ENCODE measurements around a stretch of chr11.

DNA sequence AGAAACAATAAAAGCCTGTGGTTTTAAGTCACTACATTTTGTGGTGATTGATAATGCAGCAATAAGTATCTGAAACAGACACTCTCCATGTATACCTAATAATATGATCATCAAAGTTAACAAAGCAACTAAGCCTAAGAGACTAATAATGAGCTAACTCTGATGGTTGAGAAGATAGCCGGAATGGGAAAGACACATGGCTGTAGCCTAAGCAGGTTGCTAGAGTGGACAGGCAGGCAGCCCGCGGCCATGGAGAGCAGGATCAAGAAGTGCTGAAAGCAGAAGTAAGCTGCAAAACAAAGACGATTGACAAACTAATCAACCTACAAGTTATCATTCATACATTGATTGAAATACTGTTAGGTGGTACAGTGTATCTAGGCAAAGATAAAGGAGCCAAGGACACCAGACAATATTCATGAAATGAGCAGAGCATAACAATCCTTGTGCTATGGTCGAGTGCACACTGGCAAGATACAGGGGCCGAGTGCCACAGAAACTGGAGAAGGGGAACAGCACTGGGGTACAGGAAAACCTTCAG, 29.3 kb downstream of the SLN start:
- PRO-cap, 3 experiments: no peak in any of the 3 experiments
- RAMPAGE, long total RNA: no peak

GRCh38 chr11:108222220-108222503, 276 bp downstream of the NPAT start:
- PRO-cap, 3 experiments: no peak in any of the 3 experiments
- RAMPAGE, long total RNA: no peak

- PRO-cap, 3 experiments: no peak in any of the 3 experiments
- RAMPAGE, long total RNA: no peak
Observed at GRCh38 chr11:108806186-108807124, 141.6 kb downstream of the DDX10 start.

- PRO-cap, 3 experiments: no peak in any of the 3 experiments
- RAMPAGE, long total RNA: no peak
Observed at GRCh38 chr11:108841158-108841610, 176.3 kb downstream of the DDX10 start.

DNA sequence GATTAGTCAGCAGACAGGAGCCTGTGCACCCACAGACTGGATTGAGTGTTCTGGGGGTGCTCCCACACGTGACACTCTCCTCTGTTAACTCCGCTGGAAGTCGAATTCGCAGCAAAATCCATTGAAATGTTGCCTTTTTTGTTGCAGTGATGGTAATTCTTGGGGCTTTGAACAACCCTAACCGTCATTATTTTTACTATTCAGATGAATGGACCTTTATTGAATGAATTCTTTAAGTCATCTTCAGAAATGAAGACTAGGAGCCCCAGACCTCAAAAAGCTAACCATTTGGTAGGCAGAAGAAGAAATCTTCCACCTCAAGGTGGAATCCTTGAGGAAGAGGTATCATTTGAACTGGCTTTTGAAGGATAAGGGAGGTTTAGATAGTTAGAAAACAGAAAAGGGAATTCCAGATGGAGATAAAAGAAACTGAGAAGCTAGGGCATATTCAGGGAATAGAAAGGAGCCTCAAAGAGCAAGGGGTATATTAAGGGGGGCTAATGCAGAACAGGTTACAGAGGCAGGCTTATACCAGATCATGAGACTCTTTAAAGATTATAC, 270.1 kb downstream of the DDX10 start:
- PRO-cap, 3 experiments: no peak in any of the 3 experiments
- RAMPAGE, long total RNA: no peak

GRCh38 chr11:109972424-109972798, 120.8 kb upstream of the ZC3H12C start:
- PRO-cap, 3 experiments: no peak in any of the 3 experiments
- RAMPAGE, long total RNA: no peak

DNA sequence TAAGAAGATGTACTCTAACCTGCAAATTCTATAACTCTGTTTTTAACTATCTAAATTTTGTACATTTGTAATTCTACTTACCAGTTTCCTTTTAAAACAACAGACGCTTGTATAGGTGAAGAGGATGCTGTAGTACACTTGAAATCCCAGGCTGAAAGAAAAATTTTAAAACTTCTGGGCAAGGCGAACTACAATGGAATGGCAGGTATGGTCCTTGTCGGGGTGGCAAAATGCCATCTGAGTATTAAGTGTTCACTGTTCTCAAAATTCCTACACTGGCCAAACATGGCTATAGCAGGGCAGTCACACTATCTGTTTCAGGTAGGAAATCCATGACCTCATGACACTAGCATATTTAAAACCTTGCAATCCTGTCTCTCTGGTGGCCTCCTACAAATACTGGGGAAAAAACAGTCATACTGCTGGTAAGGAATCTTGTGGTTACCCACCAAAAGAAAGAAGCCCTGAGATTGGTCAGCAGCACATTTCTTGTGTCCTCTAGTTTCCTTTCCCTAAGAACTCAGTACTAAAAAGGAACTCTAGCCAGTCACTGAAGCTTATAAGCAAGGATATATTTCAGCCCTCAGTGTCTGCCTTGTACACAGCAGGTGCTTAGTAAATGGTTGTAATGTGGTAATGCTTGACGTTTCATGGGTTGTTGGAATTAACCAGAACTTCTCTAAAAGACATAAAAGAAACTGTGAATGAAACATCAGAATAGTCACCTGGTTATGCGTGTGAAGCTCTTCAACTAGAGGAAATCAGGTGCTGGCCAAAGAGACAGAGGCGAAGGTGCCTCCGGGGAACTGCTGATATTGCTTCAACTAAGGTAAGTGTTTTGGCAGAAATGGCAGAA, 5.2 kb upstream of the ZC3H12C start:
- PRO-cap, 3 experiments: no peak in any of the 3 experiments
- RAMPAGE, long total RNA: no peak

GRCh38 chr11:110127929-110128604, 34.9 kb downstream of the ZC3H12C start:
- PRO-cap, 3 experiments: no peak in any of the 3 experiments
- RAMPAGE, long total RNA: no peak

DNA sequence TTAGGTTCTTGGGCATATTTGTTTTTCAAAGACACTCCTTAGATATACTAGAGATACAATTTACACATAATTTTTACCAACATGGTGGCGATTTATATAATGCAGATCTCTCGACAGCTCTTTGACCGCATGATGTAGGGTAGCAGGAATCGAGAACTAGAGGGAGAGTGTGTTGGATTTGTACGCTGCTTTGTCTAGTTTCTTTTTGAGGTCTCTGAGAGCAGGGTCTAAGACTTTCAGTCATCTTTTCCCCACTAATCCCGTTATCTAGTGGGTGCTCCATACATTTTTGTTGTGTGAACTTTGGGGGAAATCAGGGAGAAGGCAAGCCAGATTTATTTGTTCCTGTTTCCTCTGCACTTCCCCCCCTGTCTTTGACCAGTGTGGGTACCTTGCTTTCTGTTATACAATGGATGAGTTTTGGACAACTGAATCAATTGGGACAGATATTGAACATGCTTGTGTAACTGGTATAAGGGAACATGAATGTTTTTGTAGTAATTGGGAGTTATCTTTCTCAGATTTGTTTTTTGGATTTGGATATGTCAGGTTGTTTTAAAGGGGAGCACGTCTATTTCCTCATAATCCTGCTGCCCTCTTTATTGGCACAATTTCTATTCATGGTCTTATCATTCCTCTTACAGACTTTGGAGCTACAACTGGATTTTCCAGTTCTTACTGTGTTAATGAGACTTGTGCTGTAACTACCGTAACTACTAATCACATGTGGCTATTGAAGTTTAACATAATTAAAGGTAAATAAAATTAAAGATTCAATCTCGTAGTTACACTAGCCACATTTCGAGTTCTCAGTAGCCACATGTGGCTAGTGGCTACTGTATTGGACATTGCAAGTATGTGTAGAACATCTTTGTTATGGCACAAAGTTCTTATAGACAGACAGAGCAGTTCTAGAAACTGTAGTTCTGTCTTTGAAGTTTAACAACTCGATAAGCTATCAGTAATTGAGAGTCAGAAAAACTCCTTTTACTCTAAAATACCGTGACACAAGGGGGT, 1.8 kb downstream of the FDX1 start:
- PRO-cap, 3 experiments: no peak in any of the 3 experiments
- RAMPAGE, long total RNA: no peak

DNA sequence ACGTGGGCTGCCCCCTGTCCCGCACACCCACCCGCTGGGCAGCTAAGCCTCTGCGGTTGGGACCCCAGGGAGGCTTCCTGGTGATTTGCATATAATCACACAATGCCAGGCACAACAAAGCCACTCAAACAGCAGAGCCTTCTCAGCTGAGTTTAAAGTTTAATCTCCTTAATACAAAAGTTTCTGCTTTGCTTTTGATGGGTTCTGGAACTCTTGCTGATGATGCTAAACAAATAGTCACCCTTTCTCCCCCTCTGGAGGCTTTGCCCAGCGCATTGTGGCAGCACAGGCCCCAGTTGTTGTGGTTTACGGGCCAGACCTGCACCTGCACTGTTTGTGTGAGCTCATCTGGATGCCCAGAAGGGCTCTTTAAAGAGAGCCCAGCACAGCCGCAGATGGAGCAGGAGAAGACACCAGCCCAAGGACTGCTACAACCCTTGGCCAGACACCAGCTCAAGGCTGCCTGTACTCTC, 60.0 kb upstream of the POU2AF1 start:
- PRO-cap, 3 experiments: no peak in any of the 3 experiments
- RAMPAGE, long total RNA: no peak

- PRO-cap, 3 experiments: no peak in any of the 3 experiments
- RAMPAGE, long total RNA: no peak
Observed at GRCh38 chr11:111632776-111633734, 30.8 kb downstream of the SIK2 start.

DNA sequence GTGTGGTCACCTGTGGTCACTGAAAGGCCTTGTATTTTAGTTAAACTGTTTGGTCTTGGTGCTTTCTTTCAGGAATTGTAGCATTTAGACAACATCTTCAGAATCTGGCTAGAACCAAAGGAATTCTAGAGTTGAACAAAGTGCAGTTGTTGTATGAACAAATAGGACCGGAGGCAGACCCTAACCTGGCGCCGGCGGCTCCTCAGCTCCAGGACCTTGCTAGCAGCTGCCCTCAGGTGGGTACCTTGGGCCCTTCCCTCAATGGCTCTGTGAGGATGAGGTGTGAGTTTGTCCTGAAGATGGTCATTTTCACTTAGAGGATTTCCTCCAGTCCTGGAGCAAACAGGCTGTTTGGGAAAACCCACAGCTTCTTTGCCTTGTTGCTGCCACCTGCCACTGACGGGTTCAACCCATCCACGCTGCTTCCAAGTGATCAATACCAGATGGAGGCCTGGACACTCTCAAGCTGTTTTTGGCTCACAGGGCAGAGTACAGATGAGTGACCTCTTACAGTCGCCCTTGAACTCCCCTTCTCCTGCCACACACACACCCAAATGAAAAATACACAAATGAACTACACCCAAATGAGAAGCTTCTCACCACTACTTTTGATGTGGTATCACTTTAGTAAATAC, 45.2 kb downstream of the PPP2R1B start:
- PRO-cap, 3 experiments: no peak in any of the 3 experiments
- RAMPAGE, long total RNA: no peak

DNA sequence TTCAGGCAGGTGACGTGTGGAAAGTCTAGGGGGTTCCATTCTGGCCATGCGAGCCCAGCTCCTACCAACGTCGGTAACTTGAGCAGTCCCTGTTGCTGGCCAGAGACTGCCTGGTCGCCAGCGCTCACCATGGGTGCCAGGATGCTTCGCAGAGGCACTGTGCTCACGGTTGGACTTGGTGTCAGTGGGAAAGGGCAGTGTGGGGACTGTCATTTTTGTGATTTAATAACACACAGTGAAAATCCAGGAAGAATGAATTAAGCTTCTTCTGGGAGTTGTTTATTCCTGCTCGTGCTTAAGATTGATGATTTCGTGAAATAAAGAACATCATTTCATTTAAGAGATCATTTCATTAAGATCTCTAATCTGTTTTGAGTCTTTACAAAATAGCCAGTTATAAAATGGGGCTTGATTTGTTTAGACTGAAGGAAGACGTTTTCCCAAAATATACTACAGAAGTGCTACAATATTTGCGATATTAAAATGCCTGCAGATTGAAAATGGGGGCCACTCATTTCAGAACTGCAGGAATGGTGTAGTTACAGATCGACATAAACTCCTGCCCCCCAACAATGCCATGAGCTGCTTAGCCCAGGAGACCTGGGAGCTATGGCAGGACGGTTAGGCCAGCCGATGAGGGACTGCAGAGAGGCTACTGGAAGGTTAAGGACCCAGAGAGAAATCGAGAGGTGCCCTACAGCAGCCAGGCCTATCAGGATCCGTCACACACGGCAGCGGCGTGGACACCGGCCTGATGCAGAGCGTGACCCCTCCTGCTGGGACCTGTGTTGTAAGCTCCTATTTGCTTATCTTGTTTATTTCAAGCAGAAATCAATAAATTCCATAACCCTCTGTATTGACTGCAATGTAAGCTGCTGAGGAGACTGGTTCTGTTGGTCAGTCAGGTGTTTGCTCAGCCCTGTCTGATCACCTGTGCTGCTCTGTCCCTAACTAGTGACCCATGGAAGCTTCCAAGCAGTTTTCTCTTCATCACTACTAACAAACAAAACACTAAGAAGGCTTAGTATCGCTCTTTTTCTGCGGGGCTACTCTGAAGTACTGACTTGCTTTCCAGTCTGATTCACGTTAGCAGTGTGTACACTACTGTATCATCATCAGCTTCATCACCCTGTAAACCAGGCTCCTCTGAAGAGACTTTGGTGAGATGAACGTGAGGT, 40.1 kb downstream of the PPP2R1B start:
- PRO-cap, 3 experiments: no peak in any of the 3 experiments
- RAMPAGE, long total RNA: no peak

- PRO-cap, 3 experiments: no peak in any of the 3 experiments
- RAMPAGE, long total RNA: no peak
Observed at GRCh38 chr11:111726891-111727213, 39.3 kb downstream of the PPP2R1B start.

DNA sequence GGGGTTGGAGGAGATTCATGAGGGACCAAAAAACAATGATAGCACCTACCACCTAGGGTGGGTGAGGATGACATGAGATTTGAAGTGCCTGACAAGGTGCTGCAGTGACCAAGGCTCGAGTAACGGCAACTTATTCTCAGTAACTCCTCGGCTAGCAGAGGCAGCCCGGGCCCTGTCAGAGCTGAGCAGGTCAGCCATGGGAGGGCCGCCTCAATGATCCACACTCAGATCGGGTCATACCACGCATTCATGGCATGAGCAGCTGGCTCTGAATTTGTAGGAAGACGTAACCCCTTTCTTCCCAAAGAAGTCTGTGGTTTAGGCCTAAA, 30.1 kb downstream of the PPP2R1B start:
- PRO-cap, 3 experiments: no peak in any of the 3 experiments
- RAMPAGE, long total RNA: no peak

DNA sequence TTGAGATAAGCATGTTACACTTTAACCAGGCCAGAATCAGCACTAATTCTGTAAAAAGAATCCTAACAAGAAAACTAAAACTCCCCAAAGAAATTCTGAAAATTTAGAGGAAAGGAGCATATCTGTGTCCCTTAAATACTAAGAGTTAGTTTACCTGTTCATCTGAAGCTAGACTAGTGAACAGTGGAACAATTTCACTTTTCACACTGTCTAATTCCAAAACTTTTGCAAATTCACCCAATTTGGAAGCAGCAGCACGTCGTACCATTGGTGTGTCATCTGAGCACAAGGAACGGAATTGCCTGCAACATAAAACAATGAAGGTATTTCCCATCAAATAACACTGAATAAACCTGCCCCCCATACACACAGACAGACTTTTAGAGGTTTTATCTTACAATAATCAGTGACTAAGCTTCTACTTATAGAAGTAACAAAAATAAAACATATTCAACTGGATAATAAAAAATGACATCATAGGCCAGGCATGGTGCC, 6.5 kb downstream of the PPP2R1B start:
- PRO-cap, 3 experiments: no peak in any of the 3 experiments
- RAMPAGE, long total RNA: no peak

DNA sequence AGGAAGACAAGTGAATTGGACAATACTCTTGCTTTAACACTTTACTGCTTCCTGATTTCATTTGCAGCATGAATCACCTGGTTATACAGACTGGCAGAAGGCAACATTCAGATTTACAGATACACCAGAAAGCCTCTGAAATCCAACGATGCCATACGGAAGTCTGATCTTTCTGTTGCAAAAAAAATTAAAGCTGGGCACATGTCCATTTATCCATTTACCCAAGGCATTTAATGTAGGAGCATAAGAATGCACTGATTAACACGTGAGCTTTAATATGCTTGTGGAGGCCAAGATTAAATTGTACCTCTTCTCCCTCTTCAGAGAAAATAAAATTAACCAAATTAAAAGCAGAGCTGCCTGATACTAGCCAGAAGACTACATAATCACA, 16.1 kb upstream of the PPP2R1B start:
- PRO-cap, 3 experiments: no peak in any of the 3 experiments
- RAMPAGE, long total RNA: no peak

GRCh38 chr11:111823650-111824162, 47.7 kb downstream of the ALG9 start:
- PRO-cap, 3 experiments: no peak in any of the 3 experiments
- RAMPAGE, long total RNA: no peak

DNA sequence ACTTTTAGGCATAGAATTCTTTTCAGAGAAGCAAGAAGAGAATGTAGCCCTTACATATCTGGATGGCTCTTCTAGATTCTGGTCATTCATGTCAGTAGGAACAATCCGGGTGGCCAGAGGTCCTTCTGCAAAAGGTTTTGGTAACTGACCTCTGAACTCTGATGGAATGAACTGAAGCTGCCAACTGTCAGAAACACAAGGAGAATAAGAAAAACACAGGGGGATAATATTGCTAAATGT, 35.4 kb downstream of the ALG9 start:
- PRO-cap, 3 experiments: no peak in any of the 3 experiments
- RAMPAGE, long total RNA: no peak

DNA sequence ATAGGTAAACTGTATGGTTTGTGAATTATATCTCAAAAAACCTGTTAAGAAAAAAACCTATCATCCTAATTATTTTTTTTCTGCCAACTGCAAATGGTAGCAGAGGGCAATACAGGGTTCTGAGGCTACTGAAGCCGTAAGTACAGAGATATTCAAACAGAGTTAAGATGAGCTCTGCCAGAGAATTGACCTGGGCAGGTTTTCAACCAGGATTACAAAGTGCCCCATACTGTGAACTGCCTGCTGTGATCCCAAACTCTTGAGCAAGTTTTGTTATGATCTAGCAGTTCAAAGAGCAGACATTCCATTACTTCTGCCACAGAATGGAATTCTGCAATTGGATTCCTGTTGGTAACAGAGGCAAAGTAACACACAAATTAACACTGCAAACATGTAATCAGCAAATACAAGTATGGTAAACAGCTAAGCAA, 31.3 kb downstream of the ALG9 start:
- PRO-cap, 3 experiments: no peak in any of the 3 experiments
- RAMPAGE, long total RNA: no peak

All from cerebellum (tissue), 5 donors.